ENCODE measurements around a stretch of chr2.

GRCh38 chr2:58039055-58039601 lies 7.5 kb upstream of the VRK2 start:
- PRO-cap: bidirectional peak, plus-strand start at chr2:58039348, minus-strand start at chr2:58039296

GRCh38 chr2:58107594-58108022 lies 61.0 kb downstream of the VRK2 start:
- PRO-cap: no peak

- PRO-cap: no peak
Observed at GRCh38 chr2:58218503-58218847, 22.6 kb downstream of the FANCL start.

DNA sequence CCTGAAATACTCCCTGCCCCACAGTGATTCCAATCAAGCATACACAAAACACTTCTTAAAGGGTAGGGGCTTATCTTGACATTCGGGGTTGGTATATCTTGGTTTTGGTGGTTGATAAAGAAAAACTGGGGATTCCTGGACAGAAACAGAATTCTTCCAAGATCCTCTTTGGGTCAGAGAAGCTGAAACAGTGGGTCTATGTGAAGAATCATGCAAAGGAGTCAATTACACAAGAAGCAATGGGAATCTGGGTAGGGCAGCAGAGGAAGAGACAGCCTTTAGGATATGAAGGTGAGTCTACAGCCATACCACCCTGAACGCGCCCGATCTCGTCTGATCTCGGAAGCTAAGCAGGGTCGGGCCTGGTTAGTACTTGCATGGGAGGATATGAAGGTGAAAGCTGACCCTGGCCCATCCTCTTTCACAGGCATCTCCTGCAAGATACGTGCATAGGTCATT lies 1080.8 kb upstream of the FANCL start:
- PRO-cap: no peak

GRCh38 chr2:59594594-59595112 lies 958.8 kb downstream of the BCL11A start:
- PRO-cap: unidirectional peak, plus-strand start at chr2:59594862

DNA sequence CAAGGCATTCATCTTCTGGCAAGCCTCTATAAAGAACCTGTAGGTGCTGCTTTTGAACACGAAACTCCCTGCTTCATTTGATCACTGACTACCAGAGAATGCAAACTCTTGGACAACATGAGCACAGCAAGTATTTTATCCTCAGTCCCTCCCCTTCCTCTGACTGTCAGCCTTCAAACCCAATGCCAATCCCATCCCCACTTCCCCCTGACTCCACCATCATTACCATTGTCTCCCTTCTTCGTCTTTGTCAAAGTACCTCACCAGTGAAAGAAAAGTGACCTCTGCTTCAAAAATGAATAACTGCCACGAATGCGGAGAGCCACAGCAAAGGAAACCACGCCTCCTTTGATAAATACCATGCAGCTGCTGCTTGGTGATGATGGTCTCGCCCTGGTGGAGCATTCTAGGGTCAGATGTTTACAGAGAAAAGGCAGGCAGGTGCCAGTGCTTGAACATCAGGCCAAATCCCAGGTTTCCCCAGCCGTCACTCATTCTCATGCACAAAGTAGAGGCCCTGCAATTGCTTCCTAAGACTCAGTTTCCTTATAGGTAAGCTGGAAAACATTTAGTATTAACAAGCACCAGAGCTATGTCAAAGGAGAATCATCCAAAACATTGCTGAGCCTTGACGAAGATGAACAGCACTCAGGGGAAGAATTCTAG lies 162.2 kb downstream of the BCL11A start:
- PRO-cap: no peak

- PRO-cap: no peak
Observed at GRCh38 chr2:60478586-60479383, 74.7 kb downstream of the BCL11A start.

GRCh38 chr2:60480554-60480945 lies 72.9 kb downstream of the BCL11A start:
- PRO-cap: no peak

DNA sequence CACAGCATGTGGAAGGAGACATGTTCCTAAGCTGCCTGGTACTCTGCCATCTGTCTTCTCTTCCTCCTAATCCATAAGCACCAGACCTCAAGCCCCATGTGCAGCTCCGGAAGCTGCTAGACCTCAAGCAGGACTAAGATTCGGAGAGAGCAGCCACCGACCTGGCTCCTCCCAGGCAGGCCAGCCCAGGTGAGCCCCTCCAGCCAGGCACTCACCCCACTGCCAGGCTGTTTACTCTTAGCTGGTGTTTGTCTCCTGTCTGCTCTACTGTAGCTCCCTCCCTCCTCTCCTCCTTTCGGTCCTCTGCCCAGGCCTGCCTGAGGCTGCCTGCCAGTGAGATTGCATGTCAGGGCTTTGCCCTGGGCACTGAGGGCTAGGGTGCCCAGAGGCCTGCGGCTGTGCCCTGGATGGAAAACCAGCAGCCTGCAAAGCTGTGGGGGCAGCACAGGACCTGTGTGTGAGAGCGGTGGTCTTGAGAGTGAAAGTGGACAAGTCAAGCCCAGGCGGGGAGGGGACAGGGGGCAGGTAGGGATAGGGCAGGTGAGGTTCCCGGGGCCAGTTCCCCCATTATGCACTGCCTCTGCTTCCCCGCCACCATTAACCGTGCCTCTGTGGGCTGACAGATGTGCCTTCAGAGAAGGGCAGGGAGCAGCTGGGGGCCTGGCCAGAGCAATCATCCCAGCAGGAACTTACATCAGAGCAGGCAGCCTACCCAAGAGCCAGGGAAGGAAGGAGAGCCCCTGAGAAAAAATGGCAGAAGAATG lies 53.5 kb downstream of the BCL11A start:
- PRO-cap: no peak

DNA sequence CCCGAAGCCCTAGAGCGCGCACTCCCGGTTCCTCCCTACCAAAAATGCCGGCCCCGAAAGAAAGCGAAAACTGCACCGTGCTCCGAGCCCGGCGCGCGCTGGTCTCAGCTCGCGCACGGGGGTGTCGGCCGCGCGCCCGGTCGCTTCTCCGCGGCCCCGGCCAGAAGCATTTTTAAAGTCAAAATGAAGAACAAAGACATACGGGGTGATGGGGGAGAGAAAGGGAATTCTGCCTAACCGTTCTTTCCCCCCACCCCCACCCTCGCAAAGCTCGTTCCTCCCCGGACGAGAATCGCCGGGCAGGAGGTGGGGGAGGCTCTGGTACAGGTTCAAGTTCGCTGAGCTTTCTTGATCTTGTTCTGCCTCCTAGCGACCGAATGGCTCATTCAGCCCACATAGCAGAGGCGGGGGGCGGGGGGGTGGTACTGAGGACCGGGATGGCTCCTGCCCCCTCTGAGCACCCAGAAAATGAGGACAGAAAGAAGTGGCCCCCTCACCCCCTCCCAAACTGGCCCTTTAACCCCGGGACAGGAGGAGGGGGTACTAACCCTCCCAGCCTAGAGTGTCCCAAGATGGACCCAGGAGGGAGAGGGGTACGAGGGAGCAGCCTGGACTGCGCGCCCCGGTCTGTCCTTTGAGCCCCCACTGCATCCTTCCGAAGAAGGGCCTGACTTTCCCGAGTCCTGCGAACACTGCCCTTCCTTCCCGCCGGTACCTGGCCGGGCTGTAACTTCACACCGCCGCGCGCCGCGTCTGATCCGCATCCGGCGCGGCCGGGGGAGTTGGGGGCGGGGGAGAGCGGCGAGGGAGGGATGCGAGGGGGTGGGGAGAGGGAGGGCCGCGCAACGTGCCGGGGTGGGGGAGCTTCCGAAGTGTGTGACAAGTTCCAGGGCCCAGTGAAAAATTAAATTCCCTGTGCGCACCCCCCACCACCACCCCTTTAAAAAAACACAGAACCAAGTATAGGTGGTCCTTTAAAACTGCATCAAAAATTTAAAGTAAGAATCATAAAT lies 3.0 kb downstream of the BCL11A start:
- PRO-cap: unidirectional peak, minus-strand start at position 46 of the sequence; bidirectional peak, plus-strand start at position 464 of the sequence, minus-strand start at position 264 of the sequence; bidirectional peak, plus-strand start at position 907 of the sequence, minus-strand start at position 755 of the sequence

- PRO-cap: no peak
Observed at GRCh38 chr2:60553007-60553516, 392 bp downstream of the BCL11A start.

GRCh38 chr2:60554621-60555408 lies 1.4 kb upstream of the BCL11A start:
- PRO-cap: bidirectional peak, plus-strand start at chr2:60555216, minus-strand start at chr2:60555140

- PRO-cap: bidirectional peak, plus-strand start at chr2:60841214, minus-strand start at chr2:60841001
Observed at GRCh38 chr2:60840820-60841434, 40.4 kb upstream of the REL start.

DNA sequence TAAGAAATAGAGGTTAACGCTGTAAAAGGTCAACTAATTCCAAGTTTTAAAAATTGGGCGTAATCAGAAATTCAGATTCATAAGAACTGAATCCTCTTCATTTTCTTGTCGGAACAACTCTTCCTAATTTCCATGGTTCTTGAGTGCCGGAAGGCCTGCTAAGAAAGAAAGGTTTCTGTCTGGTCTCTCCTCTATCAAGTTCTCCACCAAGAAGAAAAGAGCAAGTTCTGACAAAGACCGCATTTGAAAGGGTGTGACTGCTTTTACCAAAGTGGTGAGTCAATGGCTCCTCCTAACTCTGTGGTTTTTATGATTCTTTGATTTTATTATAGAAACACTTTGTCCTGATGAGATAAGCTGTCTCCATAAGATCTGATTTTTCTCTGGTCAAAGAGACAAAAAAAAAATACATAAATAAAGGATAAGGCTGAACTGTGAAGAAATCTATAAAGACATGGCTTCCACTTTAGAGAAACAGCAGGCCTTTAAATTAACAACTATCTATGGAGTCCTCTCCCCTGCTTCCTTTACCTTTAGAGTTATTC lies 67.5 kb downstream of the REL start:
- PRO-cap: no peak

DNA sequence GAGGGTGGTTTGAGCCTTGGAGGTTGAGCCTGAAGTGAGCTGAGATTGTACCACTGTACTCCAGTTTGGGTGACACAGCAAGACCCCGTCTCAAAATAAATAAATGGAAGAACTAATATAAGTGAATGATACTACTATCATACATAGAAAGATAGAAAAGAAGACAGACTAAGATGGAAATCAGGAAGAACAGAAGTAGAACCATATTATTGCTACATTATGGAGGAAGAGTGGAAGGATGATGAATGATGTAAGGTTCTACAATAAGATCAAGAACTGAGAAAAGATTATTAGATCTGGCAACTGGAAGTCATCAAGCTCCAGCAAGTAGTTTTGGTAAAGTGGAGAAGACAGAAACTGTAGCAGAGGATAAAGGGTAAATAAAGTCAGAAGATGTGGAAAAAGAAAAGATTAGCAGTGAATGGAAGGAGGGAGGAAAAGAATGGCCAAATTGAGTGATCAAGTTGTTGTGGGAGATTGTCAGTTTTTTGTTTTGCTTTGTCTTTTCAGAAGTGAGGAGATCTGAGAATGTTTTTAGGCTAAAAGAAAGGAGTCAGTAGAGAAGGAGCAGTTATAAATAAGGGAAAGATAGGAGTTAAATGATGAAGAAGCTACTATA lies 23.3 kb upstream of the PUS10 start:
- PRO-cap: no peak

GRCh38 chr2:61185425-61186702 lies 23.9 kb downstream of the C2orf74 start:
- PRO-cap: no peak

- PRO-cap: bidirectional peak, plus-strand start at chr2:61470847, minus-strand start at chr2:61470715
Observed at GRCh38 chr2:61470461-61470974, 369 bp downstream of the USP34 start.

GRCh38 chr2:61533710-61534059 lies 4.5 kb downstream of the XPO1 start:
- PRO-cap: no peak

DNA sequence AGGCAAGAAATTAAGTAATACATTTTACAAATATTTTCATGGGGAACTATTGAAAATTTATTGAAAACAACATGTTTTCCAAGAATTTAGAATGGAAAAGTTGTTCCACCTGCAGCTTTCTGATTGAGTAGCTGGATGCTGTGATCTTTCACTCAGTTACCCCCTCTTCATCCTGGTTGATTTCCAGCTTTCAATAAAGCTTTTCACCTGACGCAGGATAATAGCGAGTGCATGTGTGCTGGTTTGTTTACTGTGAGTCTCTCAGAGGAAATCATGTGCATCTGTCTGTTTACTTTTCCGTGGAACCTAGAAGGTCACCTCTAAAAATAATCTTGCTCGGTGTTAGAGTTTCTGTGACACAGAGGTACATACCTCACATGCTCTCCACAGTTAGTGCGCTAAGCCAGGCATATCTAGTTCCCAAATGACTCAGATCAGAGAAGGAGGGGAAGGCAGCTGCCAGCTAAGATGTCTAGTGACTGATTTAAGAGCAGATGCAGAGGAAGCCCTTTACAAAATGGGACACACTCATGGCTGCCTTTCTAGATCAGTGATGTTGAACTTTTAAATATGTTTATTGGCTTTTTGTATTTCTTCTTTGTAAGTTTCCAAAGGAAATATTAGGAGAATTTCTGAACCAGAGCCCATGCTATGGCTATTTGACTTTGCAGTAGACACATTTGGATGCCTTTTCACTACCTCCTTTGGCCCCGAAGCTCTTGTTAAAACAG lies 145.9 kb downstream of the FAM161A start:
- PRO-cap: bidirectional peak, plus-strand start at position 432 of the sequence, minus-strand start at position 169 of the sequence

DNA sequence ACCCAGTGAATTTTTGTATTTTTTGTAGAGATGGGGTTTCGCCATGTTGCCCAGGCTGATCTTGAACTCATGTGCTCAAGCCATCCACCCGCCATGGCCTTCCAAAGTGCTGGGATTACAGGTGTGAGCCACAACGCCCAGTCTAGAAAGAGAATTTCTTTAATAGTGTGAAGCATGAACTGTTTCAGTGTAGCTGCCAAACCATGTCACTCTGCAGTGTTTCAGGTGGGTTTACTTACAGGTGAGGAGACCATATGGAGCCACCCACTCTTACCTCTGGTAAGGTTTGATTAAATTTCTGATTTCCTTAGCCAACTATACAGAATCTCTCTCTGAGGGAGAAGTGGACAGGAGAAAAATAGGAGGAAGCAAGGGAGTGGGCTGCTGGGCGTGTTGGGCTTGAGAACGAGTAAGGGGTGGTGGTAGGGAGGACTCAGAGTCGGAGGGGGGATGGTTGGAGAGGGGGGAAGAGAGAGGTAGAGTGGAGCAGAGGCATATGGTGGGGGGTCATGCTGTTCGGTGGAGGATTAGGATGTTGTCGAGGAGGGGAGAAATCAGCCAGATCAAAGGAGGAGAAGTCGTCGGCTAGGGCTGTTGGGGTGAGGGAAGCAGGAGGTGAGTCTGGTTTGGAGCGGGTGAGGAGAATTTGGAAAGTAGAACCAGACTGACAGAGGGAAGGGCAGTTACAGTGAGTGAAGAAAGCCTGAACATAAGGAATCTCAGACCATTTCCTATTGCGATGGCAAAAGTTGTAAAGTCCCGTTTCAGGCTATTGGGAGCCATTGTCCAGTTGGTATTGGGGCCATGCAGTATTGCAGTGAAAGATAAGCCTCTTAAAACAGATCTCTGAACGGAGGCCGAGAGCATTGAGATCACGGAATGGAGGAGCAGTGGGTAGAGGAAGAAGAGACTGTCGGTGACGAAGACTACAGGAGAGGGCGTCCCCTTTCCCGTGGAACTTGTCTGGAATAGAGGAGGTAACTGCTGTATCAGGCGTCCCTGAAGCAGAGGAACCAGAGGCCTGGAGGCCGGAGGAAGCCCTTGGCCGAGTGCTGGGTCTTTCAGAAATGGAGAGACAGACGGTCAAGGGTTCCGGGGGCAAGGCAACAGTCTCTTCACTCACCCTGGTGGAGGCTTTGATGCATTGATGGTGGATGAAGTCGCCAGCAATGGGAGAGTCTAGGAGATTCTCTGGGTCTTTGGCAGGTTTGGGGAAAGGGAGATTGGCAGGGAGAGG lies 18.9 kb downstream of the COMMD1 start:
- PRO-cap: no peak